ENCODE results near the gene COL5A1.

- PRO-cap: no peak
- RAMPAGE, long total RNA: no peak
Observed at GRCh38 chr9:134263400-134263927, 62.8 kb upstream of the RXRA start.

GRCh38 chr9:134264320-134264891 lies 61.8 kb upstream of the RXRA start:
- PRO-cap: no peak
- RAMPAGE, long total RNA: no peak

DNA sequence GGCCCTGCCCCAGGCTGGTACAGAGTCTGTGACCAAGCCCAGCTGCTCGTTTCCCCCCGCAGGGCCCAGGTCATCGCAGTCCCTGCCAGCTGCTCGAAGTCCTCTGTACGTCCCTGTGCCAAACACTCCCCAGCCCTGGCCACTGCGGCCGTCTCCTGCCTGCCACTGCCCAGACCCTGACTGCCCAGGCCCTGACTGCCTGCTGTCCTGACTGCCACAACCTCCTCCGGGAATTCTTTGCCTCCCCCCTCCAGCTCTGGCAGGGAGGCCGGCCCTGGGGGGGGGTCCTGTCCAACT lies 53.6 kb upstream of the RXRA start:
- PRO-cap: no peak
- RAMPAGE, long total RNA: no peak

DNA sequence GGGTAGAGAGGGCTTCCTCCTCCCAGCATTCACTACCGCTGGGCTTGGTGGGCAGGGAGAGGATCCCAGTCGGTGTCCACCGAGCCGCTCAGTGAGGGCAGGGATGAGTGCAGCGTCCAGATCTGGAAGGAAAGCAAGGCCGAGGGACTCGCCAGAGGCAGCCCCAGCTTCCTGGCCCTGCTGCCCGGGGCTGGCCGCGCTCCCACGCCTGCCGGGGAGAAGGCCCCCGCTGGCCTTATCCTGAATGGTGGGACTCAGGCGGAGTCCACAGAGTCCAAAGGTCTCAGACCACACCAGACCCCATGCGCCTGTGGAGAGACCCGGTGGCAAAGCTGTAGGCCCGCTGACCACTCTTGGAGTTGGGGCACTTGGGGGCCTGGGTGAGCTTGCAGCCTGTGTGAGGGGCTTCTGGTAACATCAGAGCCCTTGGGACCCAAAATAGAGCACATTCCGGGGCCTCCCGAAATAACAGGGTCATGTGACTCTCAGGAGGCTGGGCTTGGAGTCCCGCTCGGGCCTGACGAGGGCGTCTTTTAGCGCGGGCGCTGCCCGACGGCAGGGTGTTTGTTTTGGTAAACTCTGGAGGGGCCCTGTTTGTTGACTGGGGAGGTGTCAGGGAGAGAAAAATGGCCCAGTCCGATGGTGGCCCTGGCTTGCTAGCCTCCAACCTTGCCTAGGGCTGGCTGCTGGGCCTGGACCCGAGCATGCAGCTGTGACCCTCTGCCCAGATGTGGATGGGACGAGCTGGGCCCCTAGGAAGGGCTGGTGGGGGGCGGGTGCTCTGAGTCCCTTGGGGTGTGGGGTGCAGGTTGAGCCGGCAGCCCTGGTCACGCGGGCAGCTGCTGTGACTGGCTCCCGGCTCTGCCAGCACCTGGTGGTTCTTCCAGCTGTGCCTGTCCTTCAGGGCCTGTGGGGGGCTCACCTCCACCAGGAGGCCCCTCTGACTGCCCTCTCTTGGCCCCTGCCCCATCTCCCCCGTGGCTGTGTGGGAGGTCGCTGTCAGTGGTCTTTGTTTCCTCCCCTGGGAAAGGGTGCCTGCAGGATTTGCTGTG lies 2.9 kb downstream of the RXRA start:
- PRO-cap: no peak
- RAMPAGE, long total RNA: no peak

DNA sequence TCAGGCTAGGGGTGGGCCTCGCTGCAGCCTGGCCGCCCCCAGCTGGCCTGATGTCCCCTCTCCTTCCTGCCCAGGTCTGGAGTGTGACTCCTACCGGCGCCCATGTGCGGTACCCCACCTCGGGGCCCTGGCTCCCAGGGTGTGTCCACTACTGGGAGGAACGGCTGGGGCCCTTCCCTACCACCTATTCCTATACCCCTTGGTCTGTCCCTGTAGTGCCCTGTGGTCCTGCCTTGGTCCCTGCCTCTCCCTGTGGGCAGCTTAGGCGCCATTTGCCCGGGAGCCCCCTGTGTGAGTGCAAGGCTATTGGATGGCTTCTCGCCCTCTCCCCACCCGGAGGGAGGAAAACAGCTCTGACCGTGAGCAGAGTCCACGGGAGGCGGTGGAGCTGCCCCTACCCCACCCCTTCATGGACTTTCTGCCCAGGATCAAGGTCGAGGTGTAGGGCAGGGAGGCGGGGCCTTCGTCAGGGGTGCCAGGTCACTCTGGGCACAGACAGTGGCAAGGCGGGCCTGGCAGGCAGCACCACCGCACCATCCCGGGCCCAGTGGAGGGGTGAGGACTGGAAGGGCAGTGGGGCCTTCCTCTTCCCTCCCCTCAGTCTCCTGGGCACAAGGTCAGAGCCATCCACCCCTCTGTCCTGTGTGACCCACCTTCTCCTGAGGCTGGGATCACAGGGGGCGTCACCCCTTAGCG lies 9.5 kb downstream of the RXRA start:
- PRO-cap: no peak
- RAMPAGE, long total RNA: no peak

DNA sequence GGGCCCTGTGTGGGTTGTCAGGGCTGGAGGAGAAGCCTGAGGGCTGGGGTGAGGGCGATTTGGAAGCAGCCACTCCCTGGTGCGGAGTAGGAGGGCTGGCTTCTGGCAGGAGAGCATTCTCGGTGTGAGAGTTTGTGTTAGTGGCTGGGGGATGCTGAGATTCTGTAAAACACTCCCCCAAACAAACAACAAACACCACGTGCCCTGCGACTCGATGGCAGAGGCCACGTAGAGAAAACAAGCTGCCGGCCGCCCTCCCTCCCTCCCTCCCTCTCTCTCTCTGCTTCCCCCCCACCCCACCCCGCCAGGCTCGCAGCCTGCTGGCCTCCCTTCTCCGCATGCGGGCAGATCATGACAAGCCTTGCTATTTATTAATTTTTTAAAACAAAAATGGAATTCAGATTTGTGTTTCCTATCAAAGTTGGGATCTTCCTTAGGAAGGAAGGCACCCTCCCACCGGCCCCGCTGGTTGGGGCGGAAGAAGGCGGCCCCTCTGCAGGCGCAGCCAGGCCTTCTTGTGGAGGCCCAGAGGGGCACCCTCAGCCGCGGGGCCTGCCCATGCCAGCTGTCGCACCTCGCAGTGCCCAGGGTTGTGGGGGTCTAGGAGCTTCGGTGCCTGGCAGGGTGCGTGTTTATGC lies 49.5 kb downstream of the RXRA start:
- PRO-cap: no peak
- RAMPAGE, long total RNA: no peak

GRCh38 chr9:134408787-134409774 lies 82.8 kb downstream of the RXRA start:
- PRO-cap: no peak
- RAMPAGE, long total RNA: no peak

DNA sequence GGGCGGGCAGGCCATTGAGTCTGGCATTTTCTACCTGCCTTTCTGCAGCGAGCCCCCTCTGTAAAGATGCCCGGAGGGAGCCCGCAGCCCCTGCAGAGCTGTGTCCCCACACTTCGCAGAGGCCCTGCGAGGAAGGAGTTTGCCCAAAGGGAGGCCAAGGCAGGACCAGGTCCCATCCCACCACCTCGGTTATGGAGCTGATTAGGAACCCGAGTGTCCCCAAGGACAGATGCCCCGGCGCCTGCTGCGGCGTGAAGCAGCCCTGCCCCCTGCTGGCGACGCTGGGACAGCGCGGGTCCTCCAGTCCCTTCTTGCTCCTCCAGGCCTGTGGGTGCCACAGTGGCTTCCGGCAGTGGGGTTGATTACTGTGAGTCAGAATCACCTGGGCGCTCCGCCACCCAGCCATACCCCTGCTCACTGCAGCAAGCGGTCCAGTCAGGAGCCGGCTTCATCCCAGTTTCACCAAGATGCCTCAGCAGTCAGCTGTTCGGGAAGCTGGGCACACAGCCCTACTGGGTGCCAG lies 117.0 kb downstream of the RXRA start:
- PRO-cap: no peak
- RAMPAGE, long total RNA: no peak

DNA sequence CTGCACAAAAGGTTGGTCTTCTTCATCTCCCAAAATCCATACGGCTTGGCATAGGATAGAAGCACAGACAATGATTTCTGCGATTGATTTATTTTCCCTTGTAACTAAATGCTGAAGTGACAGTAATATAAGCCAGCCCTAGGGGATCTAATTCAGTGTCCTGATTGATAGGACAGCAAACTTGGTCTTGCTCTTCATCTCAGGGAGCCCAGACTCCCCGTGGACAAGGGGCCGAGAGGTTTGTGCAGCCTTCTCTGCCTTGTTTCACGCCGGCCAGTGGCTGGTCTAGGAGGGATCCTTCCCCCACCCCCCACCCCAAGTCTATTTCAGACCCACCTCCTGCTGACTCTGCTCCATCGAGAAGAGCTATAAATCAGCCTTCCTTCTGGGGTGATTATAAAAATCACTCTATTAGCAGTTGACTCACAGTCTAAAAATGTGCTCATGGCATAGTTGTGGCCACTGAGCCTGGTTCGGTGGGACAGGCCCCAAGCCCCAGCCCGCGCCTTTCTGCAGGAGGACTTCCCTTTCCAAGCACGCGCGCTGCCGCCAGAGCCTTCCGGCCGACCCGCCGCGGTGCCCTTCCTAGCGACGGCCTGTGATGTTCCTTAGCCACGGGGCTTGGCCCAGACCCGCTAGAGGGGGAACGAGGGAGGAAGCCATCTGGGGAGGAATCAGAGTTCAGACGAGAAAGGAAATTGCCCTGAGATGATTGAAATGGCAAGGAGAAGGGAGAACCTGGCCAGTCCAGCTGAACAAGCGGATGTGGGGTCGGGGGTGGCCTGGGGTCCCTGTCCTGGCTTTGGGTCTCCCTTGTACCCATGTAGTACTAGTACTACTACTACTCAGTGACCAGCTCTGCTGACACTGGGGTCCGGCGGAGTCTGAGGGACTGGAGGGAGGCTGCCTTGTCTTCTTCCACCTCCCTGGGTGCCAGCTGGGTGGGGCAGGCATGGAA lies 89.6 kb upstream of the COL5A1 start:
- PRO-cap: no peak
- RAMPAGE, long total RNA: no peak

DNA sequence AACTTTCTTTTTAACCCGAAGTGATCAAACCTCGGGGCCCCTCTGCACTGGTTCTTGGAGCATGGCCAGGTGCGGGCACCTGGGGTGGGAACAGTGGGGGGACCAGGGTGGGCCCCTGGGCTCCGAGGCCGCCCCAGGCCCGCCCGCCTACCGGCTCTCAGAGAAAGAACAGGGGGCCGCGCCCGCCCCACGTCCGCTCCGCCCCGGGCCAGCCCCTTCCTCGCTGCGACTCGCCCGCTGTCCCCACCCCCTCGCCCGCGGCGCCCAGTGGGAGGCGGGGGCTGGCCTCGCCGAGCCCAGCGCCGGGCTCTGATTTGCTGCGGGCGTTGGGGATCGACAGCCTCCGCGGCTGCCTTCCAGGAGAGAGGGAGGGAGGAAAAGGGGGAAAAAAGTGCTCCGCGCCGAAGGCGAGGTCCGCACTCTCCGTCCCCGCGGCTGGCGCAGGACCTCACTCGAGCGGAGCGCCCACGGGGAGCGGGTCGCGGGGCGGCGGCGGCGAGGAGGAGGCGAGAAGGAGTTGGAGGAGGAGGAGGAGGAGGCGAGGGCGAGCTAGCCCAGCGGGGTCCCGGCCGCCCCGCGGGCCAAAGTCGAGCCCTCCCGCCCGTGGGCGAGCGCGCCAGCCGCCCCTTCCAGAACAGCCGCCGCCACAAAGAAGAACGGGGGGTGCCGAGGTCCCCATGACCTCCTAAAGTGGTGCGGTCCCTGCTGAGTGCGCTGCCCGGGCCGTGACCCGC lies at the start of gene COL5A1:
TSS of gene COL5A1 (plus strand) at position 413 of the 734 bp plus-strand sequence.
- PRO-cap: no peak
- RAMPAGE, long total RNA: no peak

GRCh38 chr9:134643254-134643787 lies 1.7 kb downstream of the COL5A1 start:
- PRO-cap: no peak
- RAMPAGE, long total RNA: no peak

GRCh38 chr9:134661908-134662107 lies 20.2 kb downstream of the COL5A1 start:
- PRO-cap: no peak
- RAMPAGE, long total RNA: no peak

GRCh38 chr9:134692305-134692838 lies 50.8 kb downstream of the COL5A1 start:
- PRO-cap: no peak
- RAMPAGE, long total RNA: no peak

DNA sequence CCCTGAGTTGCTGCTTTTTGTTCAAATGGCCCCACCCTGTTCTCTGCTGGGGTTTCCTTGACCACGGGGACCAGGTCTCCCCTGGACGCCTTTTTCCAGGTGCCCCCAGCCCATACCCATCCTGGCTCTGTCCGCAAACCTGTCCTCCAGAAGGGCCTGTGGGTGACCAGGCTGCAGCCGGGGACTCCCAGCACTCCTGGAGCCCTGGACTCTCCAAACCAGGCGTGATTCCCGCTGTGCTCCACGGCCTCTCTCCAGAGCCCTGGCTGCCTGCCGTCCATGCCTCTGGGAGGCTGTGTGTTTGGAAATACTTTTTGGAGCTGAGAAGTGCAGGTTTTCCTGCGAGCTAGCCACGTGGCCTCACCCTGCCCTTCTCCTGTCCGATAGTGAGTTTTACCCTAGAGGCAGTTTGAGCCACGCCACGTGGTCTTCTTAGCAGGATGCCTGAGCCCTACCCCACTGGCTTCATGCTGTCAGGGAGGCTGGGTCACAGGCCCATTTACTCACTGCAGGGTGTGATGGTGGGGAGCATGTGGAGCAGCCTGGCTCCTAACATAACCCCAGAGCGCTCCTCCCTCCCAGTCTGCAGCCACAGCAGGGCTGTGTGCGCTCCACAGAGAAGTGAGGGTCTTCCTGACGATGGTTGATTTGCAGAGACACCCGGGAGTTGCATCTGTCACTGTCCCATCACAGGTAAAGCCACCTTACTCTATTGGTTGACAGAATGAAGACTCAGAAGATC lies 71.3 kb downstream of the COL5A1 start:
- PRO-cap: no peak
- RAMPAGE, long total RNA: no peak

DNA sequence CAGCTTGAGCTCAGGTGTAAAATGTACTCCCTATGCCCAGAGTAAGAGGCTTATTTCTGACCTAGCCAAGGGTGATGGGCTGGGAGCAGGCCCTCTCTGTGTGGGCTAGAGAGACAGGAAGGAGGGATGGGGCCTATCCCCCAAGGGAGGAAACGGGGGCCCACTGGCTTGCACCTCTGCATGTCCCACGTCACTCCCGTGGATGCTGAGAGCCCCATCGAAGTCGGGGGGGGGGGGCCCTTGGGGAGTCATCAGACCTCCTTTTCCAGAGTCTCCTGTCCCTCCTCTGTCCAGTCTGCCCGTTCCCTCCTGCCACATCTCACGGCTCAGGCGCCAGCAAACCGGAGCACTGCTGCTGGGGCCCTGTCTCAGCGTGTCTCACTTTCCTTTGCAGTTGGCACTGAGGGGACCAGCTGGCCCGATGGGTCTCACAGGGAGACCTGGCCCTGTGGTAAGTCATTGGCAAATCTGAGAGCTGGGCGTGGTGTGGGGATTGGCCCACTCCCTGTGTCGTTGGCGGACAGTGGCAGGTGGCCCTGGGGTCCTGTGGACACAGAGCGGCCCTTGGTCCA lies 110.7 kb downstream of the COL5A1 start:
- PRO-cap: no peak
- RAMPAGE, long total RNA: no peak

DNA sequence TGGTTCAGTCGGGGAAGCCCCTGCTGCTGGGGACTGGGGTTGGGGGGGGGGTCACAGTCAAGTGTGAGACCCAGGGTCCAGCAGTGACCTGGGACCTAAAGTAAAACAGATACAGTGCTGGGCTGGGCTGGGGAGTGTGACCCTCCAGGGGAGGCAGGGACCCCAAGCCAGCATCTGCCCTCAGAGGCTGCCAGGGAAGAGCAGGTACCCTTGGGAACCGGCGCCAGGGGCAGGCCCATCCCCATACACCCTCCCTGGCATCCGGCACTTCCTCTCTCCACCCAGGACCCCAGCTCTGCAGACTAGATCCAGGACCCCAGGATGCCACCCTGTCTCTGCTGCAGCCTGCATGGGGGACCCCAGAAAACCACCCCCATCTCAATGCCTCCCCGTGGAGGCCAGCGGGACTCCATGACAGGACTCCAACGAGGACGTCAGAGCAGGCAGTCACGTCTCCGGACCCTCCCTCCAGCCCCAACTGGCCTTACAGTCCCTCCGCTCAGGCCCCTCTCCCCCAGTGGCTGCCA lies 17.6 kb downstream of the SOHLH1 start:
- PRO-cap: no peak
- RAMPAGE, long total RNA: no peak

- PRO-cap: no peak
- RAMPAGE, long total RNA: no peak
Observed at GRCh38 chr9:135902898-135903341, 4.4 kb downstream of the CAMSAP1 start.

DNA sequence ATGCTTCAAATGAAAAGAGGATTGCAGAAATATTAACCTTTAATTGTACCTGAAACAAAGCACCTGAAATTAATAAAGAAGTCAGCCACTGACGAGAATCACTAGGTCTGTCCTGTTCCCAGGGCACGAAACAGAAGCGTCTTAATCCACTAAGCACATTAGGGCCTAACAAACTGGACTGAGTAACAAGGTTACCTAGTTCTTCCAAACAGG lies 1.2 kb downstream of the CAMSAP1 start:
- PRO-cap: no peak
- RAMPAGE, long total RNA: no peak

DNA sequence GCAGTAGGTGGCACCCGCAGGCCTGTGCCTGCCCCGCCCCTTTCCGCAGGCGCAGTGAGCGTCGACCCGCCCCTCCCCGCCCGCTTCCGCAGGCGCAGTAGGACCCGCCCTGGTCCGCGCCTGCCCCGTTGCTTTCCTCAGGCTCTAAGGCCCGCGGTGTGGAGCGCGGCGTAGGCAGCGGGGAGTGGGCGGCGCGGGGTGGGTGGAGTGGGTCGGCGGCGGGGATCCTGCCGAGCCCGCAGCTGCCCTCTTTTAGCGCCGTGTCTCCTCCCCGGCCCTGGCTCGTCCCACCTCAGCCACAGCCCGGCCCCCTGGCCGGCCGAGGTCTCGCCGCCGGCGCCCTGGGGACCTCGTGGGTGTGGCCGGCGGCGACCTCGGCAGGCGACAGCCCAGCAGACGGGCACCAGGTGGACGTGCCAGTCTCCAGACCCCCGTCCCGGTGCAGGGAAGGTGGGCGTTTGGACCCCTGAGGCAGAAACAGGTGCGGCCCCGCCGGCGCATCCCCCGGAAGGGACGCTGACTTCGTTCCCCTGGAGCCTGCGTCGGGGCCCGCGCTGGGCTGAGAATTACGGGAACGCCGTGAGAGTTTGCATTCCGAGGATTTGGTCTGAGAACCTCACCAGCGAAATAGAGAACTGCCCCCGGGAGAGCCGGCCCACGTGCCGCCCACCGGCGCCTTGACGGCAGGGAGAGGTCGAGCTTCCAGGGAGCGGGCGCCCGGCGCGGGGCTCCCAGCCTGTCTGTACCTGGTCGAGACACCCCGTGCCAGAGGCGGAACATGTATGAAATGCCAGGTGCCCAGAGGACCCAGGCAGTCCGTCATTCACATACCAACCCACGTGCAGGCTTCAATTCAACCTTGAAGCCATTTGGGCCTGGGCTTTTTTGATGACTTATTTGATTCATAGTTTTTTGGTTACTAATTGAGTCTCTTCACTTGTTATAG lies 633 bp upstream of the CAMSAP1 start:
- PRO-cap: no peak
- RAMPAGE, long total RNA: no peak

GRCh38 chr9:135919538-135920395 lies 12.4 kb upstream of the CAMSAP1 start:
- PRO-cap: no peak
- RAMPAGE, long total RNA: no peak